ENCODE data around the genes TTC30A and FKBP7.

DNA sequence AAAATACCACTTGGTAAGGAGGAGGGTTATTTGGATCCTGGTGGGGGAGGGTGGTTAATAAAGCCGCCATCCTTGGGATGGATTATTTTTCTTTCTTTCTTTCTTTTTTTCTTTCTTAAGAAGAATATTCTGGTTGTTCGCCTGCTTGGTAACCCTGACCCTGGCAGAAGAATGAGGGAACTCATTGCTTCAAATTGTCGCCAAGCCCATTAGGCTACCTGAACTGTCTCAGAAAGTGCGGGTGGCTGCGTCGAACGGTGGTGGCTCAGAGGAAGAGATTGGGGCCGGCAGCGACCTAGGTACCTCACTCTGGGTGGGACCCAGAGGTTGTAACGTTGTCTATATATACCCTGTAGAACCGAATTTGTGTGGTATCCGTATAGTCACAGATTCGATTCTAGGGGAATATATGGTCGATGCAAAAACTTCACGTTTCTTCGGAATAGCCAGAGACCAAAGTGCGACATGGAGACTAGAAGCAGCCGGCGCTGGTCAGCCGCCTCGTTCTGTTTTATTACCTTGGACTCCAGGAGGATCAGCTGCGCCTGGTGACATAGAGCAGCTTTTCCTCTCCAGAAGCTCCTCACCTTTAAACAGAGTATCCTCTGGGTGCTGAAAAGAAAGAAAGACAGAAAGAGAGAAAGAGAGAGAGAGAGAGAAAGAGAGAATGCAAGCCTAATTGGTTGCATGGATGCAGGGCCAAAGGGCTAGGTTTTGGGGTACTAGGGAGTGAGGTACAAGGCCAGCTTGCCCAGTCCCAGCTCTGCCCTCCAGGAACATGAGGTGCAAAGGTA lies 1.2 kb upstream of the HOXD4 start:
- PRO-cap = no peak

DNA sequence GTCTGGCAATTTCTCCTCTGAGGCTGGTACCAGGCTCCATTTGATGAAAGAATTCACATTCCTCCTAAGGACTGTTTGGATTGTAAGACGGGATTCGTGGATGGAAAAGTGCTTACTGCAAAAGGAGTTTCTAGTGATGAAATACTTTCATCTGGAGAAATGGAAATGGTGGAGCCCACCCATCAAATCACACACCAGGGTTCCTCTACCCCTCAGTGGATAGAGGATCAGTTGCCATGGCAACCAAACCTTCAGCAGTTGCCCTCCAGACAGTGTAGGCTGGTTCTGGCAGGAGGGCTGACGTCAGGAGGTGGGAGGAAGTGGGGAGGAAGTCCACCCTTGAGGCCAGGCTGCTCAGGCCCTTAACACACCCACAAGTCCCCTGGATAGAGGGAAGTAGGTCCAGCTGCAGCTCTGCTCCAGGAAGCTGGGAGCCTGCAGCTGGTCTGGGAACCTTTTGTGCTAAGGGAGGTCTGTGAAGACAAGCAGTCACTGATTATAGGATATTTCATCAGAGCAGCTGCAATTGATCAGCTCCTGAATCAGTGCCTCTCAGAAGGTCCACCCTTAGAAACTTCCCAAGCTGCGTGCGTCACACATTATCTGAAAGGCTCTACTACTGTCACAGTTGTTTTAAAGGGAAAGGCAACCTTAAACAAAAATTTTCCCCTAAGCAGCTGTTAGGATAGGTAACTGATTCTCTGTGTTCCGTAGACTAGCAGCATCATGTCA lies 186.6 kb downstream of the MTX2 start:
- PRO-cap = no peak

DNA sequence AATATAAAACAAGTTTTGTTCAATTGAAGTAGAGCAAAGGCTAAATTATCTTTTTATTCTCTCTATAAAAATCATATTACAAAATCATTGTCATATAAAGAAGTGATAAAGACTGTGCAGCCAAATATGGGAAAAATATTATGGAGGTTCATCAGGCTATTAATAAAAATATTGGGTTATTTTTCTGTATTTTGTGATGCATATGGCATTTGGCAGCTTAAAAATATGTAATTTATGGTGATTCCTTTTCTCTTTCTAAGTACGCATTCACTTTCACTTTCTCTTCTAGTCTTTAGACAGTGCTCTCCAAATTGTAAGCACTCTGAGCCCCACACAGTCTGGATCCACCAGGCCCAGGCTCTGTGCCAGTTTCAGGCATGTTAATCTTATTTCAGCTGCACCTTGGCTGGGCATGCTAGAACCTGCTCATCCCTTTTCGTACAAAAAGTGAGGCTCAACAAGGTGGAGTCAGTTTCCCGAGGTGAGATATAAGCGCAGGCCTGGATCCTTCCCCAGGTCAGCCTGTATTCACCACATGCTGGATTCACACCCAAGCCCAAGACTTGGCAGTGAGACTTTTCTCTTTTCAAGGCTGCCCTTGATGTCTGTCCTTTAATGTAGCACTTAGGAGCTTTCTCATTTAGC lies 203.9 kb downstream of the MTX2 start:
- PRO-cap = no peak

GRCh38 chr2:176491066-176491825 lies 222.0 kb downstream of the MTX2 start:
- PRO-cap = no peak

GRCh38 chr2:176653761-176654345 lies 384.6 kb downstream of the MTX2 start:
- PRO-cap = no peak

DNA sequence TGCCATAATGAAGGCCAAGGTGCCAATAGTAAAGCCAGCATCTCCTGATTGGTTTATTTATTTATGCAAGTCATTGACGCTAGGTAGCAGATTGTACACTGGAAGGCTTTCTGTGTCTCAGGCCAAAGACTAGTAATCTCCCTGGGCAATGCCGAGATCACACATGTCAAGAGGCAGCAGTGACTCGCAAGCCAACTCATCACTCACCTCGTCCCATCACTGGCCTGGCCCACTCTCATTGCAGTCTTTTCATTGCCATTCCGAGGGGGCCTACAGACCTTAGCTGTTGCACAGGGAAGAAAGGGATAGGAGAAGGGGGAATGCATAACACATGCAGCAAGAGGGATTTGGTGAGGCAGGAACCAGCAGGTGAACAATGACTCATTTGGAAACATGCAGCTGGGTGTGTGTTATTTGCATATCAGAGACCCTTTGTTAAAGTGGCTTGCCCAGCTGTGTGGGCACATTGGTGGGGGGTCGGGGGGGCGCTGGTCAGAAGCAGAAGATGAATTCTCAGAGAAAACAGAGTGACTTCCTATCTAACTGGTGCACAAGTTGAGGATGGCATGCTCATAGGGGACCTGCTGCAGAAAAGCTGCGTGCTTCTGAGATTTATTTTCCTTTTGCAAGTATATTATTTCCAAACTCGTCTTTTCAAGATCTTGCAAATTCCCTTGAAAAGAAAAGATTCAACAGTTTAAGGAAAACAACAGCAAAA lies 448.6 kb upstream of the HNRNPA3 start:
- PRO-cap = no peak

GRCh38 chr2:176805922-176806375 lies 406.6 kb upstream of the HNRNPA3 start:
- PRO-cap = no peak

- PRO-cap = no peak
Measured at GRCh38 chr2:176891854-176892516, 320.6 kb upstream of the HNRNPA3 start.

DNA sequence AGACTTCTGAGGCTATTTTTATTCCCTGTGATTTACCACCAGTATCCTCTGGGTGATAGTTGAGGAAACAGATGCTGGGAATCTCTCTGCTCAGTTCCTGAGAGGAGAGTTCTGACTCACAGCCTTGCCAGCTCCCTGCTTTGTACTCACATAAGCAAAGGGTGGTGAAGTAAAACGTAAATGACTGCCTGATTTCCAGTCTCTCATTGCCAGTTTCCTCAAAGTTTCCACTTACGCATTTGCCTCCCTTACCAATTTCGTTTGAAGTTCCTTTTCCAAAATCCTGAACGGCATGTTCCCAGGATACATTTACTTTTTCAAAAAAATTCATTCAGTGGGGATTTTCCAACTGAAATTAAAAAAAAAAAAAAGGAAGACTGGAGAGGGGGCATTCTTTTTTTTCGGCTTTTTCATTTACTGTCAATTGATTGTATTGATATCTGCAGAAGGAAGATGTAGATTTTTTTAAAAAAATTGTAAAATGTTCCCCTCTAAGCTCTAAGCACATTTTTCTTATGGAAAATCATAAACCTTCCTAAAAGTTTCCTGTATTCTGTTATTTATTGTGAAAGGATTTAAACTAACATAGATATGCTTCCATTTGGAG lies 69.0 kb upstream of the HNRNPA3 start:
- PRO-cap = no peak

DNA sequence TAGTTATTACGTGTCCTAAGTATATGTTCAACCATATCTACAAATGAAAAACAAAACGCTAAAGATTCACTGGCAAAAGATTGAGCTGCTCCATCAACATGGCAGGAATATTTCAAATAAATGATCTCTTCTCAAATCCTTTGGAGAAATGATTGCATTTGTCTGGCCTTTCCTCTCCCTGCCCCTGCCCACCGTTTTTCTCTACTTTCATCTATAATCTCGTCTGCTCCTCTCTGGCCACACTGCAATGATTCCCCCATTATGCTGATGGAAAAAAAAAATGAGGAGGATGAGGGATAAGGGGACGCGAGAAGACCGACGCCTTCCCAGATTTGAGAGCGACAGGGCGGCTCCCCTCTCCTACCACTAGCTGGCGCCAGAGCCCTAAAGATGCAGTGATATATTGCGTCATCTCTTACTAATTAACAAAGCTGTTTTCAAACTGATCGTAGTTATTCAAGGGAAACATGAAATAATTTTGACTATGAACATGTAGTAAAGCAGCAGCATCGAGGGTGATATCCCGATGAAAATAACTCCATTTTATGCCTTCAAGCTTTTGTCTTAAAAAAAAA lies 48.1 kb upstream of the HNRNPA3 start:
- PRO-cap = no peak

DNA sequence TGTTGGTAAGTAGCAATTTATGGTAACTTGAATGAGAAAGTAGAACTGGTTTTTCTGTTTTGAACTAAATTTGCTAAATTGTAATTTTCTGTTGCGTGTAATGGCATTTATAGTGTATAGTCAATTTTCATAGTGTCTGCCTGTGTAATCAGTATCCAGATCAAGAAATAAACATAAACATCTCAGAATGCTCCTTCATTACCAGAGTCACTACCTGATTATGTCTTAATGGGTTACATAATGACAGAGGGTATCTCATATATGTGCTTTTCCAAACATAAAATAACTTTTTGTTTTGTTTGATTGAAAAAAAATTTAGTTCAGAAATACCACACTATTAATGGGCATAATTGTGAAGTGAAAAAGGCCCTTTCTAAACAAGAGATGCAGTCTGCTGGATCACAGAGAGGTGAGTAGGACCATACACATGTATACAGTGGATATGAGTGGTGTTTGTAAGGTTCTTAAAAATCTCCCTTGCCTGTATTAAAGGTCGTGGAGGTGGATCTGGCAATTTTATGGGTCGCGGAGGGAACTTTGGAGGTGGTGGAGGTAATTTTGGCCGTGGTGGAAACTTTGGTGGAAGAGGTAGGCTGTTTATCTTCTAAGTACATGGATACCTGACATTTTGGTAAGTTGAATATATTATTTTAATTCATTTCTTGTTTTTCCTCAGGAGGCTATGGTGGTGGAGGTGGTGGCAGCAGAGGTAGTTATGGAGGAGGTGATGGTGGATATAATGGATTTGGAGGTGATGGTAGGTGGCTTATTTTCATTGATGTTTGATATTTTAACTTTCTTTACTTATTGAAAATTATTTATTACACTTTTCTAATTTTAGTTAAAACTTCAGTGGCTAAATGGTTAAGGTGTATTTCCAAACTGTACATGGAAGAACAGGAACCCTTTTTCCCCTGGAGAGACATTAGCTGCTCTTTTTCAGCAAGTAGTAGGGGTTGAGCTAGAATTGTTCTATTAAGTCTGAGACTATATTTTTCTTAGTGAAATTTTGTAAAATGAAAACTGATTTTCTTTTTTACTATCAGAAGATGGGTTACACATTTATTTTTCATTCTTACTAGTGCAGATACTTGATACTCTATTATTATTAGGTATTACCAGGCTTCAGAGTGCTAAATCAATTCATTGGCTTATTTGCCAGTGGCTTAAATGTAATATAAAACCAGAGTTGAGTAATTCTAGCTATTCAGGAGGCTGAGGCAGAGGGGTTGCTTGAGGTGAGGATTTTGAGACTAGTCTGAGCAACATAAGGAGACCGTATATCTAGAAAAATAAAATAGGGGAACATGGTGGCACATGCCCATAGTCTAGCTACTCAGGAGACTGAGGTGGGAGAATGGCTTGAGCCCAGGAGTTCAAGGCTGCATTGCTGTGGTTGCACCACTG lies 4.1 kb downstream of the HNRNPA3 start:
- PRO-cap = no peak

GRCh38 chr2:177257775-177258868 lies 6.4 kb downstream of the NFE2L2 start:
- PRO-cap = no peak

- PRO-cap = no peak
Measured at GRCh38 chr2:177371995-177372490, 20.5 kb upstream of the AGPS start.

DNA sequence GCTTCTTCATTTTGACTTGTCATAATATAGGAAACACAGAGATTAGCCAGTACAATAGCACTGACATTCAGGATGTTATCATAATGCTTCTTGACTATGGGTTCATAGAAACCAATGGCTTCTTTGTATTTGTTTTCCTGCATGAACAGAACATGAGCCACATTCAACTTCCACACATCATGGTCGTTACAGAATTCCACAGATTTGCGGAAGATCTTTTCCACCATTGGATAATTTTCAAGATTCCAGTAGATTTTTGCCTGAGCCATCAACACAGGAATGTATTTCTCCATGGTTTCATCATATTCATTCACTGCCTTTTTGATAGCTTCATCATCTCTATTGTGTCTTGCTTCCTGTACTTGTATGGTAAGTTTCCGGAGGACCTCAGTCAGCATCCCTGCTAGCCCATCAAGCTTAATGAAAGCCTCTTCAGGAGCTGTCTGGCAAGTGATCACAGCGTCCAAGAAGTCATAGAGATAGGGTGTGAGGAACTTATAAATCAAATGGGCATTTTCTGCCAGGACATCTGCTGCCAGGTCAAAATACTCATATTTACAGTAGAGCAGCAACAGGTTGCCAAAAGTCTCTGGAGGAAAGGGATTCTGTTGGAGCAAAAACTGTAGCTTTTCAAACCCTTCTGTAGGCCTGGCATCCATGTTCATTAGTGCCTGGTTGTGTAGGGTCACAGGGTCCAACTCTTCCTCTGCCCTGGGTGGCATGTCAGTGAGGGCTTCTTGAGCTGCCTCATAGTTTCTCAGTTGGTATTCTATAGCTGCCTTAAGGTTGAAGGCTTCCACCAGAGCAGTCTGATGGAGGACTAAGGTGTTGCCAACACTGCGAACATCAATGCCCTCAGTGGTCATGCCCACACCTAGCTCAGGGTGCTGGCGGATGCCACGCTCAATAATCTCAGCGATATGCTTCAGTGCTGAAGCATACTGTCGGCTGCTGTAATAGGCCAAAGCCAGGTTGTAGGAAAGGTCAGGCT lies 1.1 kb downstream of the TTC30B start:
- PRO-cap = no peak

- PRO-cap = bidirectional peak, plus-strand start at chr2:177619015, minus-strand start at chr2:177618714
Measured at GRCh38 chr2:177618183-177619196, at the start of gene TTC30A. Gene TTC30A, minus strand, starts transcription at chr2:177618742.

DNA sequence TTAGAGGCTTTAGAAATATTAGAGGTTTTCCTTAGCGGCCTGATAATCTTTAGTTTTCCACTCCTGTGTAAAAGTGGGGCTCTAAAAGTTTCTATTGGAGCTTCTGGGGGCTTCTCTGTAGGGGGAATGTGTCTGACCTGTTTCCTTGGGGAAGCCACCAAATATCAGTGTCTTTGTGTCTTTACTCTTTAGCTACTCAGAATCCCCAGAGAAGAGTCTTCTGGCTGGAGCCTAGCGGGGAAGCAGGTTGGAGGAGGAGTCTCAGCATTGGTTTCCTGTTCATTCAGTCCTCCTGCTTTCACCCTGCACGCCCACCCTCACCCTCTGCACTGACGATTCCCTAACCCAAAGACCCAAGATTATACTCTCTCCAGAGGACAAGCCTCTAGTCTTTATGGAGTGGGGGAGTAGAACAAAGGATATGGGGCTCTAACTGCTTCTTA lies 112.7 kb upstream of the TTC30A start:
- PRO-cap = no peak

- PRO-cap = bidirectional peak, plus-strand start at chr2:178478659, minus-strand start at chr2:178478549
Measured at GRCh38 chr2:178478167-178478772, at the start of gene FKBP7. Gene FKBP7, minus strand, starts transcription at chr2:178478600.

DNA sequence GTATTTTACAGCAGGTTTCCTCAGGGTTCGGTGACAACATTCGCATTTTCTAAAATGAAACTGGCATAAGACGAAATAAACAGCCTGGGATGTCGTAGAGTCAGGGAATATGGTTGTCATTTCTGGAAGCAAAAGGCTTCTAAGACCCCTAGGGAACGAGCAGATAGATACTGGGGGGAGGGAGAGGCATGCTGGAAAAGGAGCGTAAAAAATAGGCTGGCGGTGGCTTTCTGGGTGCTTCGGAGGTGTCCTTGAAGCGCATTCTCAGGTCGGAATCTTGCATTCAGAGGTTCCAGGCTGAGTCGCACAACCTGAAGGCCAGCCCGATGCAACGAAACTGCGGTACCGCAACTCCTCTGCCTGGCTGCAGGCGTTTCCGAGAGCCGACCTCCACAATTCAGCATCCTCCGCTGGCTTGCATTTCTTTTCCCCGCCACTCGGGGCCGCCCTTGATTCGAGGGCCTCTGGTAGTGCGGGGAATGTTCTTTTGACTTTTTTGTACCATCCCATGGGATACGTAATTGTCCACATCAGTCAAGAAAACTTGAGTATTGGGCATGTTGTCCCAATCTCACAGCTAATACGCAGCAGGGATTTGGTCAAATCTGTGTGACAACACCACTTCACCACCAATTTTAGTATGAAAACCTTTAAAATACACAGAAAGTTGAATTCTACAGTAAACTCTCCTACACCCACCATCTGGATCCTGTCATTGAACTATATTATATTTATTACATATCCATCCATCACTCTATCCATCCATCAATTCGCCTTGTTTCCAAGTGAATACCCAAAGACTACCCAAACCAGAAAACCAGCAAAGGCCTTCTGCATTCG lies 593 bp upstream of the FKBP7 start:
- PRO-cap = unidirectional peak, minus-strand start at position 339 of the sequence

GRCh38 chr2:178490374-178490983 lies 10.2 kb downstream of the PLEKHA3 start:
- PRO-cap = no peak

GRCh38 chr2:178495476-178495911 lies 15.2 kb downstream of the PLEKHA3 start:
- PRO-cap = no peak